Breast epithelium (tissue), 2 donors: Measurements from ENCODE around the genes TUBA3E and POTEJ.

- PRO-cap, result no peak
- RAMPAGE, long total RNA, 2 experiments, result no peak in any of the 2 experiments
Measured at GRCh38 chr2:128511036-128511543, 192.4 kb upstream of the HS6ST1 start.

DNA sequence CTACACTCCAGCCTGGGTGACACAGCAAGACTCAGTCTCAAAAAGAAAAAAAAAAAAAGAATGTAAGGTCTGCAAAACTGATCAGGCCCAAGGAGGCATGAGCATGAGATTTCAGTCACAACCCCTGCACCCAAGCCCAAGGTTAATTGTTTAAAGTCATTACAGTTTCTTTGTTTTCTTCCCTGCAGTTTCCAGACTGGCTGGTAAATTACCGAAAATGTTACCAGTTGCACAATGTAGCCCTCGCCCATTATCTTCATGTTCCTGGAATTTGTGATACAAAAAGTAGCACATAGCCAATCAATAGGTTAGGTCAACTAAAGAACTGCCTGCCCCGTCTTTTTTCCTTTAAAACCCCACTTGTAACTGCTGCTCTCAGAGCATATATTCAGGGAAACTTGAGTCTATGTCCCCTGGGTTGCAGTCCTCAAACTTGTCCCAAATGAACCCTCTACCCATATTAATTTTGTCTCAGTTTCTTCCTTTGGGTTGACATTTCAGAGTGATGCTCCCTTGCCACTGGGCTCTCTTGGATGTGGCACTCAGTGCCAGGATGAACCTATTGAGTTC, 216.1 kb upstream of the HS6ST1 start:
- PRO-cap, result no peak
- RAMPAGE, long total RNA, 2 experiments, result no peak in any of the 2 experiments

GRCh38 chr2:129437972-129438373, 541.5 kb upstream of the RAB6C start:
- PRO-cap, result no peak
- RAMPAGE, long total RNA, 2 experiments, result no peak in any of the 2 experiments

DNA sequence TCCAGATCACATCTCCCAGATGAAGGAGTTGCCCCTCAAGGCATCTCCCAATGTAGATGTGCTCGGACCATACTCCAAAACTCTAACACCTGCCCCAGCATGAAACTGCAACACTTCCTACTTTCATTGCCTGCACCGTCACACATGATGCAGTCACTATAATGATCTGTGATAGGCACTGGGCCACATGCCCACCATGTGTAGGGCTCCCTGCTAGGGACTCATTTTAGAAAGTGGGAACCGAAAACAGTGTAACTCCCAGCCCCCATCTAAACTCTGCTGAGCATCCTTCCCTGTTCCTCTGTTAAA, 496.2 kb upstream of the RAB6C start:
- PRO-cap, result no peak
- RAMPAGE, long total RNA, 2 experiments, result no peak in any of the 2 experiments

DNA sequence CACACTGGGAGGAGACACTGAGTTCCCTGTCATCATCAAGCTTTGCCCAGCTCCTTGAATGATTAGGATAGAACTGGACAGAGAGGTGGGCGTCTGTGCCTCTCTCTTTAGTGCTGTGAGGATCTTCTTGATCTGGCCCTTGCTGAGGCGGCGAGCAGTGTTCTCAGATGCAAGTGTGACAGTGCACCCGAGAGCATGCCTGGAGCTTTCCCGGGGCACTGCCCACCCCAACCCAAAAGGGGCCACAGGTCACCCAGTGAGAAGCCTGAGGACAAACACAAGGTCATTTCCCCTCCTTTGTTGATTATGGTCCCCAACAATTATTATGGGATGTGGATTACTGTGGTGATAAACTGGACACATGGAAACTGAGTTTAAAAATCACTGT, 372.4 kb upstream of the RAB6C start:
- PRO-cap, result no peak
- RAMPAGE, long total RNA, 2 experiments, result no peak in any of the 2 experiments

- PRO-cap, result no peak
- RAMPAGE, long total RNA, 2 experiments, result no peak in any of the 2 experiments
Measured at GRCh38 chr2:130198215-130198883, at the start of gene TUBA3E. TSS of gene TUBA3E (minus strand) at chr2:130198439.

DNA sequence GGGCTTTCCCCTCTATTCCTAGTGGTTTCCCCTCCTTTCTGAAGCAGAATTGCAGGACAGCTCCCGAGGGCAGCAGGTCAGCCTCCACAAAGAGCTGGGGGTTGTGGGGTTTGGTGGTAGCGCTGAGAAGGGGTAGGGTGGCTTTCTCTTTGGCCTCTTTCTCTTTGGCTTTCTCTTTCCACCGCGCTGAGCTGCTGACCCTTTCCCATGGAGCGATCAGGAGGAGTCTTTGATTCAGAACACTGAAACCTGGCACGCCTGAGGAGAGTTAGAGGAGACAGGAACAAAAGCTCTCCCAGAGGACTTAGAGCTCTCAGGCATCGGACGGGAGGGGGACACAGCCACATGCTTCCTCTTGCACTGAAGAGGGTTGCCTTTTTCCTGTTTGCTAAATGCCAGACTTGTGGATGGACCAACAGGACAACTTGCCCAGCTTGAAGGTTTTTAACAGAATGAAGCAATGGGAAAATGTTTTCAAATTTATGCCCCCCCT, 3.7 kb upstream of the PTPN18 start:
- PRO-cap, result no peak
- RAMPAGE, long total RNA, 2 experiments, result no peak in any of the 2 experiments

DNA sequence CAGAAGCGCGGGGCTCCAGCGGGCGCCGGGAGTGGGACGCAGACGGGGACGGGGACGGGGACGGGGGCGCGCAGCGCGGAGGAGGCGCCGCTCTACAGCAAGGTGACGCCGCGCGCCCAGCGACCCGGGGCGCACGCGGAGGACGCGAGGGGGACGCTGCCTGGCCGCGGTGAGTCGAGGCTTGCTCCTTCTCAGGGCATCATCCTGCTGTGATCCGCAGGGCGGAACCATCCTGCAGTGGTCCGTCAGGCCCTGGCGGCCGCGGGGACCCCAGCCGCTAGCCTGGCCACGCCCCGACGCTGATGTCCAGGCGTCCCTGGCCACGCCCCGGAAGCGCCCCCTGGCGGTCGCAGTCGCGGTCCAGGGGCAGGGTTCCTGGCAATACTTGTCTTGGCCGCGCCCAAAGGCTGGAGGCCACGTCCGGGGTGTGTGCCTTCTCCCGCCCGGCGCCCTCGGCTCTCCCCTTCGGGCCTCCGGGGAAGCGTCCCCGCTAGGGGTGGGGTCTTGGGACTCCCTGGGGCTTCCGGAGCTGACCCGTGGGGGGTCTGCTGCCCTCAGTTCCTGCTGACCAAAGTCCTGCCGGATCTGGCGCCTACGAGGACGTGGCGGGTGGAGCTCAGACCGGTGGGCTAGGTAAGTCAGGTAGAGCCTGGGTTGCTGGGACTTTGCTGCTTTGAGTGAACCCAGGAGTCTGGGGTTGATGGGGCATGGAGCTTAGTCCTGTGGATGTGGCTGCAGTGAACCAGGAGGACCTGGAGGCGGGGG, 16.6 kb downstream of the PTPN18 start:
- PRO-cap, result bidirectional peak, plus-strand start at position 403 of the sequence, minus-strand start at position 284 of the sequence
- RAMPAGE, long total RNA, 2 experiments, result no peak in any of the 2 experiments

DNA sequence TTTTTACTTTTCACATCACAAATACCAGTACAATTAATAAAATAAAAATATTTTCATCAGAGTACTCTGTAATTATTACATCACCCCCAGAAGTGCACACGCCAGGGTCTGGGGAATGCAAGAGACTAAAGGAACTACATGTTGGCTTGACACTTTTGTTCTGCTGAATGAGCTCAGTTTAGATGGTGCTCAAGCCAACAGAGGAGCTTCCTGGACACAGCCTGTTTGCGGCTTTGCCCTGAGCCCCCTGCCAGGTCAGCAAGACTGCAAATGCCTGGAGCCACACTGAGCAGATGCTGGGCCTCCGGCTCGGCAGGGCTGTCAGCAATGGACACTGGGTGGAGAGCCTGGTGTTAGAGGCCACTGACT, 31.9 kb downstream of the PTPN18 start:
- PRO-cap, result no peak
- RAMPAGE, long total RNA, 2 experiments, result no peak in any of the 2 experiments

DNA sequence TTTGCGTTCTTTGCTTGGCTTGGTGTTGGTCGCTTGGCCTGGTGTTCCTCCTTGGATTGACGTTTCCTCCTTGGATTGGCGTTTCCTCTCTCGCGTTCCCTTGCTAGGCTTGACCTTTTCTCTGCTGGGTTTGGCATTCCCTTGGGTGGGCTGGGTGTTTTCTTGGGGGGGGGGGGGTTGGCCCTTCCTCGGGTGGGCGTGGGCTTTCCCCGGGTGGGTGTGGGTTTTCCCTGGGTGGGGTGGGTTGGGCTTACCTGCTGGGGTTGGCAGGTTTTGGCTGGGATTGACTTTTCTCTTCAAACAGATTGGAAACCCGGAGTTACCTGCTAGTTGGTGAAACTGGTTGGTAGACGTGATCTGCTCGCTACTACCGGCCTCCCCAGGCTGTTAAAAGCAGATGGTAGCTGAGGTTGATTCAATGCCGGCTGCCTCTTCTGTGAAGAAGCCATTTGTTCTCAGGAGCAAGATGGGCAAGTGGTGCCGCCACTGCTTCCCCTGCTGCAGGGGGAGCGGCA, at the start of gene POTEJ:
Gene POTEJ, plus strand, starts transcription at position 305 of the 515 bp plus-strand sequence.
- PRO-cap, result no peak
- RAMPAGE, long total RNA, 2 experiments, result no peak in any of the 2 experiments

- PRO-cap, result no peak
- RAMPAGE, long total RNA, 2 experiments, result no peak in any of the 2 experiments
Measured at GRCh38 chr2:130820204-130820826, 16.4 kb upstream of the ARHGEF4 start.

- PRO-cap, result no peak
- RAMPAGE, long total RNA, 2 experiments, result no peak in any of the 2 experiments
Measured at GRCh38 chr2:130836157-130836656, 507 bp upstream of the ARHGEF4 start.

DNA sequence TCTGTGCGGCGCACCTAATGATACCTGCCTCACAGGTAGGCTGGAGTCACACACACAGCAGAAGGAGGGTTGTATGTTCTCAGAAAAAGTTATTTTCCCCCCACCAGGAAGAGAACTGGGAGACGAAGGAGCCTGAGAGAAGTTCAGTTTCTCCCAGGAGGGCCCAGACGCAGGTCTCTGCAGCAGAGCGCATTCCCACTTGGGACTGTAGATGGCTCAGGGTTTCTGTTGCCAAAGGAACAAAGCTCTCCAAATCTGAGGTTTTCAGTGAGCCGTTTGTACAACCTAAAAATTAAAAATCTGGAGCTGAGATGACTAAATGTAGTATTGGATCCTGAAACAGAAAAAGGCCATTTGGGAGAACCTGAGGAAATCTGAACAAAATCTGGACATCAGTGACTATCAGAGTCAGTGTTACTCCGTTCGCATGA, 78.2 kb downstream of the FAM168B start:
- PRO-cap, result no peak
- RAMPAGE, long total RNA, 2 experiments, result no peak in any of the 2 experiments

DNA sequence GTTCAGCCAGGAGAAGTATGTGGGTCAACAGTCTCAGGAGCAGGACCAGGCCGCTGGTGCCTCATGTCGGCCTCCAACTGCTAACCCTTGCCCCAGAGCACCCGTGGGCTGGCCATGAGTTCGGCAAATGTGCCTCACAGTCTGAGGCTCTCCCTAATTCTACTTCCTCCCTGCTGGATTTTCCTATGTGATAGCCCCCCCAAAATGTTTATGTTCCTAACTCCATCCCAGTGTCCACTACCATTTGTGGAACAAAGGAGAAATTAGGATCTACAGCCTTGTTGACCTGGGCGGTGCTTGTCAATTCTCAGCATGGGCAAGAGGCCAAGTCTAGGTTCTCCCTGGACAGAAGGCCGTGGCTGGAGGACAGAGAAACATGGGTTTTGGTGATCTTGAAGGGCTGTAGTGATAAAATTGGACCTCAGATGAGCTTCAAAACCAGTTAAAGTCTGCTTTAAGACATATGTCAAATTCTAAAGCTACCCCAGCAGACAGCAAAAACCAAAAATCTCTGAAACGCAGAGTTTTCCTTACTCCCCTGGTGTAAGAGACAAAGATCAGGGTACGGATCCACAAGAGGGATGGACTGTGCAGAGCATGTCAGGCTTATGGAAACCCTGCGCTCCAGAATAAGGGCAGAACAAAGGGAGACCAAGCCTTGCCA, 15.8 kb downstream of the FAM168B start:
- PRO-cap, result no peak
- RAMPAGE, long total RNA, 2 experiments, result no peak in any of the 2 experiments

DNA sequence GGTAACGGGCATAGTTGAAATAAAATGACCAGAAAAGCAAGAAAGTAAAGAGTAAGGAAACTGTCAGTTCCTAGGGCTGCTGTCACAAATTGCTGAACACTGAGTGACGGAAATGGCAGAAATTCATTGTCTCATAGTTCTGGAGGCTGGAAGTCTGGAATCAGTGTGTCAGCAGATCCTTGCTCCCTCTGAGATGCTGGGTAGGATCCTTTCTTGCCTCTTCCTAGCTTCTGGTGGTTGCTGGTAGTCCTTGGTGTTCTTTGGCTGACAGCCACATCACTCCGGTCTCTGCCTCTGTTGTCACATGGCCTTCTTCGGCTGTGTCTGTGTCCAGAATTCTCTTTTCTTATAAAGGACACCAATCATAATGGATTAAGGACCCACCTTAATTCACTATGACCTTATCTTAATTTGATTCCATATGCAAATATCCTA, 21.9 kb downstream of the PLEKHB2 start:
- PRO-cap, result no peak
- RAMPAGE, long total RNA, 2 experiments, result no peak in any of the 2 experiments

DNA sequence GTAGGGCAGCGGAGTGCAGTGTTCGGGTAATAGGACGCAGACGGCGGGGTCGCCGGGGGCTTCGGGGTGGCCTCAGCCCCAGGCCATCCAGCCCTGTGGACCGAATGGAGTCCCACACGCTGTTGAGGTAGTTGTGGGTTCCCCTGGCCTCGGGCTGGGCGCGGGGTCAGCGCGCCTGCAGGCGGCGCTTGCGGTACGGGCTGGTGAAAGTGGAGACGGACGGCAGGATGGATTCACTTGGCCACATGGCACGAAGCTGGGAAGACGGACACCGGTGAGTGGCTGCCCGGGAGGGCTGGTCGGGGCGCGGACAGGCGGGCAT, 63.8 kb downstream of the RAB6D start:
- PRO-cap, result no peak
- RAMPAGE, long total RNA, 2 experiments, result no peak in any of the 2 experiments

DNA sequence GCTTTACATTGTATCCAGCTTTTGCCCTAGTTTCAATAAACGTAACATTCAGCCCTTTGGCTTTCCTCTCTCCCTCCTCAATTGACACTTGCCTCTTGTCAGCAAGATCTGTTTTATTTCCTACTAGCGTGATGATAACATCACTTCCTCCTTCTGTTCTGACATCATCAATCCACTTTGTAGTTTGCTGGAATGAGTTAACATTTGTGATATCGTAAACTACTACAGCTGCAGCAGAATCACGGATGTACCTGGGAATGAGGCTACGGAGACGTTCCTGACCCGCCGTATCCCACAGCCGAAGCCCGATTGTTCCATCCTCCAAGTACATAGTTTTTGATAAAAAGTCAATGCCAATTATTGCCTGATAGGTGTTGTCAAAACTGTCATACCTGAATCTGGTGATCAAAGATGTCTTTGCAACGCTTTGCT, 724 bp downstream of the RAB6D start:
- PRO-cap, result no peak
- RAMPAGE, long total RNA, 2 experiments, result no peak in any of the 2 experiments

GRCh38 chr2:131424743-131425706, 50.9 kb upstream of the TUBA3D start:
- PRO-cap, result no peak
- RAMPAGE, long total RNA, 2 experiments, result no peak in any of the 2 experiments

DNA sequence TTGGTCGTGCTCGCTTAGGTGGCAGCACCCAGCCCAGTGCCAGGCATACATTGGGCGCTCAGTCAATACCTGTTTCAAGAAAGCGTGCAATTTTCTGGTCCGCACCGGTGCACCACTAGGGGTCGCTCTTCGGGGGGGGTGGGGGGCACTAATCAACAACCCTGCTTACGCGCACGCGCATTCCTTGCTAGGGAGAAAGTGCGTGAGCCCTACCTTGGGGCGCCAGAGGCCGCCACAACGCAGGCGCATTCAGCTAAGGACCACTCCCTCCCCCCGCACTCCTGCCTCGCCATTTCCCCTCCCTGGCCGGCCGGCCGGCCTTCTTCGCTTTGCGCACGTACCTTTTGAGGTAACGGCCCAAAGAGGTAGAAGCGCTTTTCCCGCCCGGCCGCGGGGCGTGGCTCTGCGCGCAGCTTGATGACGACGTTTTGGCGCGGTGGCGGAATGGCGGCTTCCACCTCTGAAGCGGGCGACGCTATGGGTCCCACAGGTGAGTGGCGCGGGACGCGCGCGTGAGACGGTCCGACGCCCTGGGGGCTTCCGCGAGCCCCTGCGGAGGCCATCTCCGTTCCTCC, 541 bp upstream of the MZT2A start:
- PRO-cap, result bidirectional peak, plus-strand start at position 426 of the sequence, minus-strand start at position 319 of the sequence
- RAMPAGE, long total RNA, 2 experiments, result start-site peak on the minus strand in 1 of 2 experiments, centred at positions 121 to 383 of the sequence, 5 to 14 reads per replicate

DNA sequence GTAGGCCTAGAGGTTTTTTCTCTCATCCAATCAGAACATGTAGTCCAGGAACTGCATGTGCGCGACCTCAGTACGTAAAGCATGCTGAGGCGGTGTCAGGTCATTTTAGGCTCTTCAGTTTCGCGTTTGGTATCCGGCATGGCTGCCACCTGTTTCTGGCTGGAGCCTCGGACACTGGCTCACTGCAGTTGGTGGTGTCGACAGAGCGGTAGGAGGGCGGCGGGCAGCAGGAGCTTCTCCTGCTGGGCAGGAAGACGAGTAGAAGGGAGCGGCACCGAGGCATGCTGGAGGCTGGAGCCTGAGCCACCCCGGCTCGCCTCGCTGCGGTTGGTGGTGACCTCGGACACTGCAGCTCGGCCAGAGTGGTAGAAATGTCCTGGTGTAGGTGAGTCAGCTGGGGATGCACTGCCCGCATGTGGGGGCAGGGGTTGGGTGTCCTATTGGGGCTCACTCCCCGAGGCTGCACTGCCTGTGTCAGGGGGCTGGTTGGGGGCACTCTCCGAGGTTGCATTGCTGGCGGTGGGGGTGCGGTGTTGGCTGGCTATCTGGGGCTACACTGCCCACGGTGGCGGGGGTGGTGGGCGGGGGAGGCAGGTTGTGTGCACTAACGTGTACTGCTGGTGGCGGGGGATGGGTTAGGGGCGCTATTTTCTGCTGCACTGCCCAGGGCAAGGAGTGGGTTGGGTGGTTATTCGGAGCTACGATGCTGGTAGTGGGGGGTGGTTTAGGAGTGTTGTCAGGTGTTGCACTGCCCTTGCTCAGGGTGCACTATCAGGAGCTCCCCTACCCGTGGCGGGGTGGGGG, 16.0 kb downstream of the CCDC74A start:
- PRO-cap, result no peak
- RAMPAGE, long total RNA, 2 experiments, result no peak in any of the 2 experiments